Jejunum (tissue), 1 donor: ENCODE measurements around the genes TRIM4 and GJC3.

- PRO-cap, result no peak
Measured at GRCh38 chr7:98372861-98373377, 28.0 kb downstream of the BAIAP2L1 start.

DNA sequence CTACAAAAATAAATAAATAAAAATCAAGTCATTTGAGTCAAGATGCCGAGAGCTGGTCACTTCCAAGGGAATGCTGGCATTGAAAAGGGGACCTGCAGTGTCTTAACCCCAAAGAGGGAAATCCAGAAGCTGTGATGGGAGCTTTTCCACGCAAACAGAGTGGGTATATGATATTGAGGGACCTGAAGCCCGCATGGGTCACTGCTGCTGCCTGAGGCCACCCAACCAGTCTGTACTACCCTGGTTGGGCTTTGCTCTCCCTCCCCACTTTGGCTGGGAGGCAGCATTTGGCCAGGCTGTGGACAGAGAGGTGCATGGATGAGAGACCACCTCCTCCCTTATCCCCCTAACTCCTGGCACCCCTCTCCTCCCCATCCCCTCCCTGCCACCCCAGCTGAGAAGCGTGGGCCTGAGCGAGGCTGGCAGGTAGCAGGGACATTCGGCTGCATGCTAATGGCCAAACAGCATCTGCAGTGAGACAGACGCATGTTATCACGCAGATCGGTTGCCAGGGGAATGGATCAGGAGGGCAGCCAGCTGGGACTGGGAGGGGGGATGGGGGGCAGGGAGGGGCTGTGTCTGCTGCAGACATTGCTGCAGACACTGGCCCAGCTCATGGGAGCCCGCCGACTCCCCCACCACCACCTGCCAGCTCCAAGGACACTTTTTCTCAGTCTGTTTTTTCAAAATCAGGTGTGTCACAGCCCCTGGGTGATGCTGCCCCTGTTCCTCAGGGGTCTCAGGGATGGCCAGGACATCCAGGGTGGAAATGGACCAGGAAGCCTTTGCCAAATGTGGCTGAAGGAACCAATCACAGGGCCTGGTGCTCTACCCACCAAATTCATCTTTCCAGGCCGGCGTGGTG lies 2.5 kb downstream of the TMEM130 start:
- PRO-cap, result no peak

- PRO-cap, result no peak
Measured at GRCh38 chr7:99010246-99010883, 132.0 kb downstream of the TRRAP start.

GRCh38 chr7:99099003-99099380 lies 44.9 kb downstream of the SMURF1 start:
- PRO-cap, result no peak

DNA sequence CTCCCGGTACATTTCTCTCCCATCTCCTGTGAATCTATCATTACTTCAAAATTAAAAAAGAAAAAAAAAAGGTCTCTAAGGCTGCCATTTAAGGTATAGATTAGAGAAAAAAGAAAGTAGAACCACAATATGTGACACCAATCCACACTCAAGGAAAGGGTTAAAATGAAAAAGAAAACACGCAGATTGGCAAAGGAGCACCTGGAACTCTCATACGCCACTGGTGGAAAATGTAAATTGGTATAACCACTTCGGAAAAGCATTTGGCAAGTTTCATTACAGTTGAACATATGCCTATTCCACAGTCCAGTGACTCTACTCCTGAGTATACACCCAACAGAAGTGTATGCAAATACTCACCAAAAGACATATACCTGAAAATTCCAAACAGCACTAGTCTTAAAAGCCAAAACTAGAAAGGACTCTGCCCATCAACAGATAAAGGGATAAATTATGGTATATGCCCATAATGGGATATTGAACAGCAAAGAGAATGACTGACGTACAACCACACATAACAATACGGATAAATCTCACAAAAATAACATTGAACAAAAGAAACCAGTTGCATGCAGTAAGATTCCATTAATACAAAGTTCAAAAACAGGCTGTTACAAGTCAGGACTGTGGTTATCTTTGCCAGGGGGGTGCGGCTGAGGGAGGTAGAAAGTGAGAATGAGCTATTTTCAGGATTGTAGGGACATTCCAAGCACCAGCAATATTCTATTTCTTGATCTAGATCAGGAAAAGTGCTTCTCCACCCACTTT lies 10.4 kb downstream of the SMURF1 start:
- PRO-cap, result no peak

GRCh38 chr7:99138678-99139537 lies 5.0 kb downstream of the SMURF1 start:
- PRO-cap, result no peak

- PRO-cap, result no peak
Measured at GRCh38 chr7:99351635-99352356, 22.7 kb upstream of the ARPC1B start.

- PRO-cap, result no peak
Measured at GRCh38 chr7:99409598-99410301, 981 bp downstream of the BUD31 start.

DNA sequence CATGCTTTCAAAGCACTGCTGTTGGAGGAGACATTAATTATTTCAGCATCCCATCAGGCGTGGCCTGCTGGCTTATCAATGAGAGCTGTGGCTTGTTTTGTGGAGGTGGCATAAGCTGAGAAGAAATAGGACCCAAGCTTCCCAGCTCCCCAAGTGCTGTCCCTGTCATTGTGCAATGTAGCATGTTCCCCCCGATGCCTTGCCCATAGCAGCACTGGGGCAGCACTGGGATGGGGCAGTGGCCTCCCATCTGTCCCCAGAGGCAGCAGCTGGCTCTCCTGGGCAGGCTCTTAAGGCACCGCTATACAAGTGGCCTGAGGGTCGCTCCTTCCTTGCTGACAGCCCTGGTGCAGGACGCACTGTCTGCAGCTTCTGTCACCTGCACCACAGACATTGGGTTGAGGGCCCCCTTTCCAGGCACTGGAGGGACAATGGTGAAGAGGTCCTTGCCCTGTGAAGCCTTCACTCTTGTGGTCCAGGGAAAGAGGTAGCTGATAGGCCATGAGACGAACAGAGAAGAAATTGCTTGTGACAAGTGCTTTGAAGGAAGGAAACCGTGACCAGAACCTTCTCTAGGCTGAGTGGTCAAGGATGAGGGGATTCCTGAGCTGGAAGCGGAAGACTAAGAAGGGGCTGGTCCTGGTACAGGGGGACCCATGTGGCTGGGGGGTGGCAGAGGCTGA lies 10.6 kb downstream of the CPSF4 start:
- PRO-cap, result no peak

DNA sequence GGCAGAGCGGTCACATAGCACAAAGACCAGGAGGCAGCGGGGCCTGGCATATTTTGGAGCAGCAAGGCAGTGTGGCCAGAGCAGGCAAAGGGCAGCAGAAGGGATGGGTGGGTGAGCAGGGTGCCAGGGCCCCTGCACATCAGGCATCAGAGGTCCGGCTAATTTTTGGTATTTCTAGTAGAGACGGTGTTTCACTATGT lies 3.8 kb downstream of the ZNF394 start:
- PRO-cap, result no peak

DNA sequence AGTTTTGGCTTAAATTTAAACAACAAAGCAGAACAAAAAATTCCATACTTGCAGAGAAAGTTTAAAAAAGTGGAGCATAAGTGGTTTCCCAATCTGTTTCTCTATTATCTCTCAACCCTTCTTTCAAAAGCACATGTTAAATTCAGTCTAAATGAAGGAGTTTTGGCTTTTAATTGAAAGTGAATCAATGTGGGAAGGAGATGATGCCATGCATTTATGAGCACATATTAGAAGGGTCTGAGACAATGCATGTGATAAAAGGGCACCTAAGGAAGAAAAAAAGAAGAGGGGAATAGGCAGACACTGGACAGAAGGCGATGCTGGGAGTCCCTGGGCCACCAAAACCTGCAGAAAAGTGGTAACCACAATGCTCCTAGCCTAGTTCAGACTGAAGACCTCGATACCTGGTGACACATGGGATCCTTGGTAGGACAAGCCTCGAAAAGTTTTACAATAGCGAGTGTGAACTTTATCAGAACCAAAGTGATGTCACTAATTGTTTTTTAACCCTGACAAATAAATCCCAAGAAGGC lies 6.2 kb downstream of the CYP3A5 start:
- PRO-cap, result no peak

DNA sequence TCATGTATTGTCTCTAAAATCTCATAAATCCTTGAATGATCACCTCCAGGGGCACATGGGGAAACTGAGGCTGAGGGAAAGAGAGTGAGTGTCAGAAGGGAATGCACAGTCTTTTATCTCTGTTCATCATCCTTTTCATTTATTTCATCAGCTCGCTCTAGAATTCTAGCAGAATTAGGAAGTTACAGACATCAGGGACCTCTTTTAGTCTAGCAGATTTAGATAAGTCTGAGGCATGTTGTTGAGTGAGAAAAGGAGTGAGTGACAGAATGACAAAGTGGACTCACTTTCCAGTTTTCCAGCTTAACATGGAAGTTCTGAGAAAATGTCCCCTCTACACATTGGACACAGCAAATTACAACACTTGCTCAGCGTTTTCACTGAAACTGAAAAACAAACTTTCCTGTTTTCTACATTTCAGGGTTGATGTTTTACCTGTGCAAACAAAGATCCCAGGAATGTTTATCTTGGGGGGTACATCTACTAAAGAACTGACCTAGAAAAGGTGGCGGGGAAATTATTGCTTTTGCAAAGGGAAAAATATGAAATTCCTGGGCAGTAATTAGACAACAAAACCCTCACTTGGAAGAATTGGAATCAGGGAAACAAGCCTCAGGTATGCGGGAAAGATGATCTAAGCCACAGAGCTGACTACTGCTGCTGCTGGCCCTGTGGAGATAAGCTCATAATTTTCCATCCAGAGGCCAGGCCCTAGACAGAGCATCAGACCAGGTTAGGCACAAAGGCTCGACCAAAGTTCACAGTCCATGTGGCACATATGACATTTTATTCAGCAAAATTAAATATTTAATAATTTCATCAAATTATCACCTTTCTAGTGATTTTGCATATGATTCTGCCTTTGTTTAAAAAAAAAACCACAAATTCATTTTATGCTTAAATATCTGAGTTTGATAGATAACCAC lies 14.6 kb upstream of the CYP3A5 start:
- PRO-cap, result no peak

DNA sequence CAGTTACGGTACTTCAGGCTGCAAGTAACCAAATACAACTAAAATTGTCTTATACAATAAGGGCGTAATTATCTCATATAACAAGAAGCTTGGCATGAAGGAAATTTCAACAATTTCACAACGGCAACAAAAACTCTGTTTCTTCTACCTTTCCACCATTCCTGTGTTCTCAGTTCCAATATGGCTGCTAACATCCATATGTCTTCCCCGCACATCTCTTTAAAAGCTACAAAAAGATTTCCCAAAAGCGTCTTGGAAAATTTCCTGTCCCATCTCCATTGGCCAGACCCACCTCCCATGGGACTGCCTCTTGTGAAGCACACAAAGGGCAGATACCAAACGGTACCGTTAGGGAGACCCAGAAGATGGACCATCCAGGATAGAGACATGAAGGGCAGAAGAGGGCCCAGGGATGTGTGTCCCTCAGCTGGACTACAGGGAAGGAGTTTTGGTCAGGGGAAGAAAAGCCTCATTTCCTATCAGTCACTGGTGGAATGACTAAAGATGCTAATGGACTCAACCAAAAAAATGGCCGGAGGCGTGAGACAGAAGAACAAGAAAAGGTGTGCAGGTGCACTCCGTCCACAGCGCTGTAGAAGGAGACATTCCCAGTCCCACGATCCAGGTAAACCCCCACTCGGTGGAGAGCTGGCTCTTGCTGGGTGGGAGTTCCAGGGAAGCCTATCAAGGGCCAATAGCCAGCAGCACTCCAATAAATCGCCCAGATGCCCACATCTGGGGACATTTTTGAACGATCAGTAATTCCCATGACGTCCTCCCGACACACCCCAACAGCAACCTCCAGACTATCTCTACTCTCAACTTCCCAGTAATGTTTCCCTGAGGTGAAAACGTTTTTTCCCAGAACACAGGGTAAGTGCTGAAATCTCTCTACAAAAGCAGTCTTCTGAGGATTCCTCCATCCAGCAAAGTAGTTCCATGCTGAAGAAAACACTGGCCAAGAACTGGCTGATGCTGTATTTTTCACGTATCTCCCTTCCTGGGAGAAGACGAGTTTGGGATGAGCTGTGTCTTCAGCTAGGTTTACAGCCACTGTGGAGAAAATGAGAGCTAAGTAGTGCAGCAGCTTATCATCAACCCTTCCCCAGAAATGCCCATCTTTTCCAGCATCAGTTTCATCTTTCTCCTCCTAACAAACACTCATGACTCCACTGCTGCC lies 15.3 kb upstream of the OR2AE1 start:
- PRO-cap, result no peak

DNA sequence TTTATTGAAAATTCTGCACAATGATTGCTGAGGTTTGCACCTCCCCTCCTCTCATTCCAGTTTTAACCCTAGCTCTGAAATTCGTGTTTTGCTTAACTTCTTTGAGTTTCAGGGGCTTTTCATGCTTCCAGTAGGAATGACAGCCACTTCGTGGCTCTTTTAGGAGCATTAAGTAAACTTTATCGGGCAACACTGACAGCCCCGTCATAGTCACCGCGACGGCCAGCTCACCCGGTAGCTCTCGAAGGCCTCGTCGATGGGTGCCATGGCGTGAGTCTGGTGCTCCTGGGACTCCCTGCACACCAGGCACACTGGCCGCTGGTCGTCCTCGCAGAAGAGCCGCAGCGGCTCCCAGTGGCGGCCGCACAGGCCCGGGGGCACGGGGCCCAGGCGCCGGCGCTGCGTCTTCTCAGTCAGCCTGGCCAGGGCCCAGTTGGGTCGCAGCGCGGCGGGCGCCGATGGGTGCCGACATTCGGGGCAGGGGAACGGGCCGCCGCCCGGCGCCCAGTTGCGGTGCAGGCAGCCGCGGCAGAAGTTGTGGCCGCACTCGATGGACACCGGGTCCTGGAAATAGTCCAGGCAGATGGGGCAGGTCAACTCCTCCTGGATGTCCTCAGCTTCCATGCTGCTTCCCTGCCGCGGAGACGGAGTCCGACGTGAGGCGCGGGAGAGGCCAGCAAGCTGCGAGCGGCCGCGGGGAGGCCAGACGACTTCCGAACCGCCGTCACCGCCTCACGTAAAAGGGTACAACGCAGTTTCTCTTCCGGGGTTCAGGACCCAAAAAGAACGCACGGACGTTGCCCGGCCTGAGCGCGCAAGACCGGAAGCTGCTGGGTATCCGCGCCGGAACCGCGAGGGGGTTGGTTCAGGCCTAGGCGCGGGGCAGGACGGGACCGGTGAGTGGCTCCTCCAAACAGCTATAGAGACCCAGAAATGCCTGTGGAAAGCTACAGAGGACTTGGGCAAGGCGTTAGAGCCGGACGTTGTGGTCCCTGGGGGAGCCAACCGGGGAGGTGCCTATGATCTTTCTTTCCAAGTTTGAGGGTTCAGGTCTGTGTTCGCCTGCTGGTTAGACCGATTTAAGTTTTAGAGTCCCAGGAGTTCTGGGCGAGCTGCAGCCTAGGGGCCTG lies at the start of gene TRIM4:
Gene TRIM4 (minus strand): TSS at position 753 of the 1,130 bp plus-strand sequence.
- PRO-cap, result bidirectional peak, plus-strand start at position 952 of the sequence, minus-strand start at position 712 of the sequence

DNA sequence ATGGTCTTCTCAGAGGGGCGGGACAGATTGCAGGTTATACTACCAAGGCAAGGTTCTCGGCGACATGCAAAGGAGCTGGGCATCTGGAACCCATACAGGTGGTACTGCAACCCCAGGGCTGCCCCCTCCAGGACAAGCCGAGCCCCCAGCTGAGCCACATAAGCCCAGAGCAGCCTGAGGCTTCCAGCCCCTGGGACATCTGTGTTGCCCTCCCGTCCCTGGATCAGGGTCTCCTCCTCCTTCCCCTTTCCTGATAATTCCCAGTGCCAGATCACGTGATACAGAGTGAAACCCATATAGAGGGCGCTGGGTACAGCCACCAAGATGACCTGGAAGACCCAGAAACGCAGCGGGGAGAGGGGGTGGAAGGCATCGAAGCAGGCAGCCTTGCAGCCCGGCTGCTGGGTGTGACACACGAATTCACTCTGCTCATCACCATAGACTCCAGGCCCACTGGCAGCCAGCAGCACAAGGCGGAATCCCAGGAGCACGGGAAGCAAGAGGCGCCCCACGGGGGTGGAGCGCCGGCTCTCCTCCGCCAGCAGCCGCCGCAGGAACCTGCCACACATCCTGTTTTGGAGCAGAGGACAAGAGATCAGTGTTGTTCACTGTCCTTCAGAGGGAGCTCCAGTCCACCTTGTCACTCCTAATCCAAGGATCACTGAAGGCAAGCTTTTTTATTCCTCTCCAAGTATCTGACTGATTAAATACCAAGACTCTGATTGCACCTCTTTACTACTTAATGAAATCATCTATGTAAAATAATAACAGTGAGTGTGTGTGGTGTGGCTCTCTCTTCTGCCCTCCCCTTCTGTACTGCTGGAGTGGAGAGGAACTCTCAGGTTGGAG lies at the start of gene GJC3:
Gene GJC3 (minus strand): TSS at position 569 of the 849 bp plus-strand sequence.
- PRO-cap, result no peak

DNA sequence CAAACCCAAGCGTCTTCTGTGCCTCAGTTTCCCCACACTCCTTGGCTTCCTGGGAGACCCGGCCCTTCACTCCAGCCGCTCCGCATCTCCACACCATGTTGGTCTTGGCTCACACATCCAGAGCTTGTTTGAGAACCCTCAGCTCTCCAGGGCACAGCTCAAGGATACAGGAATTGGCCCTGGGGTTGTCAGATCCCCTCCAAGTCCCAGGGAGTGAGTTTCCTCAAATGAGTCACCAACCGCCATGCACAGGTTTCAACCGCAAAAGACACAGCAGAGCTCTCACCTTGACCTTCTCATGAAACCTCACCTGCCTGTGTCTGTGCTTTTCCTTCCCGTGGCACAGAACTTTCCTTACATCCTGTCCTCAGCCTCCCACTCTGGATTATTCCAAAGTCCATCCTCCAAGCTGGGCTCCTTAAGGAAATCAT lies 20.6 kb downstream of the AZGP1 start:
- PRO-cap, result no peak

DNA sequence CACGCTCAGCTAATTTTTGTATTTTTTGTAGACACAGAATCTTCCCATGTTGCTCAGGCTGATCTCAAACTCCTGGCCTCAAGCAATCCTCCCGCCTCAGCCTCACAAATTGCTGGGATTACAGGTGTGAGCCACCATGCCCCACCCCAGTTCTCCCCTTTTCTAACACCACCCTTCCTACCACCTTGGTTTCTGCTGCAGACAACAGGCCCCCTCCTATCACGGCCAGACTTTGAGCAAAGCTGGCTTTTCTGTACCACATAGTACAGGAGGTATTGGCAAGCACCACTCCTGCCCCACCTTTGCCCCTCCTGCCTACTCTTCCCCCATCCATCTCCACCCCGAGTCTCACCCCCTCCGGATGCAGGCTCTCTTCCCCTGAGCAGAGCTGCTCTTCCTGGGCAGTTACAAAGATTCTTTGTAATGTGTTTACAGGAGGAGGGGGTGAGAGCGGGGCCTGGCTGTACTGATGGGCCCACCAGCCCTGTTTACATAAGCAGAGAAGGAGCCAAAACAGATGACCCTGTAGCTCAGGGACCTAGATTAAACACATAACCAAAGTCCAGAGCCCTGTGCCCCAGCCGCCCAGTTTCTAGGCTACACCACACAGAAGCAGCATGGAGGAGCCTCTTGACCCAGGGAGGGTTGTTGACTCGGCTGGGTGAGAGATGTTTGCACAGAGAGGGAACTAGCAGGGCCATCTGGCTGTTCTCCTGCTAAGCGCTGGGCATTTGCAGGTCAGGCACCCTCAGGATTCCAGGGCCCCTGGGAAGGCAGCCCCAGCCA lies 11.7 kb upstream of the ZKSCAN1 start:
- PRO-cap, result no peak

GRCh38 chr7:100011364-100012121 lies 3.9 kb upstream of the ZKSCAN1 start:
- PRO-cap, result no peak

GRCh38 chr7:100075016-100075515 lies 6.5 kb downstream of the ZNF3 start:
- PRO-cap, result no peak

DNA sequence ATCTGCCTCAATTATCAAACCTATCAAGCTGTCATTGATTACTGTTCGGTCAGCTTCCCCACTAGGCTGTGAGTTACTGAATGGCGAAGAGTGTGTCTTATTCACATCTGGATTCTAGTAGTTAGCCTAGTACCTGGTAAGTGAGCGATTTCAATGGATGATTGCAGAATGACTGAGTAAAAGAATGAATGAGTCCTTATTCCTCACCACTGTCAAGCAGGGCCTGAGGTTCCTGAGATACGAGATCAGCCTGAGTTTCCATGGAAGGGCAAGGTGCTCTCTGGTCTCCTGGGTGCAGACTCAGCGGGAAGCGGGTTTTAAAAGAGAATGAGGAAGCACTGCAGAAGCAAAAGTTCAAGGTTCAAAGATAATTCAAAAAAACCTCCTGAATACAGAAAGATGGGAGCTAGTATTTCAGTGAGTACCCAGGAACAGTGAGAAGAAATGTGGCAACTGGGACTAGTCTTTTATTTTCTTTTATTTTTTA lies 4.4 kb downstream of the ZNF3 start:
- PRO-cap, result no peak